Measurements from ENCODE around the genes GTPBP3, BST2 and COLGALT1.

GRCh38 chr19:16446915-16447432 lies 24.8 kb downstream of the EPS15L1 start:
- RRBS, result 3% methylated on average over 2 of the region's 5 CpGs

DNA sequence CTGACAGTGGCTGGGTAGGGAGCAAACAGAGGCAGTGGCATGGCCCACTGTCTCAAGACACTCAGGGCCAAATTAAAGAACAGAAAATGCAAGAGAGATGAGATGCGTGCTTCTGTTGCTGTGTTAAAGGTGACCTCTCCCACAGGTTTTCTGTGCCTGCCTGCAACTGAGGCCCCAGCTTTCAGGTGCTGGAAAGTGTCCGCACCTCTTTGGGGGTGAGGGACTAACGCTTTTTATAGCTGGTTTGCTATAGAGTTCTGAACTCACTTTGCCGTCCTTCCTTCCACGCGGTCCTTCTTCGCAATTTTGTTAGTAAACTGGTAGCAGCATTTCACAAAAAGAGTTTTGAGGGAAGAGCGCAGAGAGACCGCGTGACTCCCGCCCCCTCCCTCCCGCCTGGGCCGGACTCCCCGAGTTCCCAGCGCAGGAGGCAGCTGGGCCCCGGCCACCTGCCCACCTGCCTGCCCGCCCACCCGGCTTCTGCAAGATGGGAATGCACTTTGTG lies 3.3 kb upstream of the SLC35E1 start:
- RRBS, result 97% methylated on average over 4 of the region's 18 CpGs

DNA sequence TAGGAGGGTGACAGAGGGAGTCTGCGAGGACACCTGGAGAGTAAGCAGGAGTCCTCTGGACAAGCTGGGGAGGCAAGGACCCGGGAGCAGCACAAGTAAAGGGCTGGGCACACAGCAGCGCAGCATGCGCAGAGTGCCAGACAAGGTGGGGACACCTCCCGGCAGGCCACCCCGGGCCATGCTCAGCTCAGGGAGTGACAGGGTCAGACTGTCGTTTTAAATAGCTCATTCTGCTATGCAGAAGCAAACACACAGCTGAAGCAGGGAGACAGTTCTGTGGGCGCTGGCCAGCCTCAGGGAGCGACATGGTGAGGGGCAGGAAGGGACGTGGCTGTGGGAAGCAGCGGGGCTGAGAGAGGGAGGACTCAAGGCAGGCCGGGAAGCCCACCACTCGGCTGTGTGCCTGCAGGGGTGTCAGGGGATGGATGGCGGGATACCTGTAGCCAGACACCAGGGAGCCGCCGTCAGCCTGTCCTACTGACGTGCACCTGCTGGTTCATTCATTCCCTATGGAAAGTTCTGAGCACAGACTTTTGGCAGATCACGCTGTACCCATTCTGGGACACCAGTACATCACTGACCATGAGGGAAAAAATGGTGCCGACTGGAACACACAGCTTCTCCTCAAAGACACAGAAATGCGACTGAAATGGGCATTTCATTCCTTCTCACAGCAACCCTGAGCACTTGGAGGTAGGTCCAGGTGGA lies 26.2 kb downstream of the MED26 start:
- RRBS, result 97% methylated on average over 3 of the region's 20 CpGs

GRCh38 chr19:16833986-16834441 lies 4.8 kb downstream of the SIN3B start:
- RRBS, result no CpG with 5 or more reads among the region's 10 CpGs

- RRBS, result 62% methylated on average over 4 of the region's 10 CpGs
Observed at GRCh38 chr19:16877020-16877388, 11.8 kb upstream of the F2RL3 start.

DNA sequence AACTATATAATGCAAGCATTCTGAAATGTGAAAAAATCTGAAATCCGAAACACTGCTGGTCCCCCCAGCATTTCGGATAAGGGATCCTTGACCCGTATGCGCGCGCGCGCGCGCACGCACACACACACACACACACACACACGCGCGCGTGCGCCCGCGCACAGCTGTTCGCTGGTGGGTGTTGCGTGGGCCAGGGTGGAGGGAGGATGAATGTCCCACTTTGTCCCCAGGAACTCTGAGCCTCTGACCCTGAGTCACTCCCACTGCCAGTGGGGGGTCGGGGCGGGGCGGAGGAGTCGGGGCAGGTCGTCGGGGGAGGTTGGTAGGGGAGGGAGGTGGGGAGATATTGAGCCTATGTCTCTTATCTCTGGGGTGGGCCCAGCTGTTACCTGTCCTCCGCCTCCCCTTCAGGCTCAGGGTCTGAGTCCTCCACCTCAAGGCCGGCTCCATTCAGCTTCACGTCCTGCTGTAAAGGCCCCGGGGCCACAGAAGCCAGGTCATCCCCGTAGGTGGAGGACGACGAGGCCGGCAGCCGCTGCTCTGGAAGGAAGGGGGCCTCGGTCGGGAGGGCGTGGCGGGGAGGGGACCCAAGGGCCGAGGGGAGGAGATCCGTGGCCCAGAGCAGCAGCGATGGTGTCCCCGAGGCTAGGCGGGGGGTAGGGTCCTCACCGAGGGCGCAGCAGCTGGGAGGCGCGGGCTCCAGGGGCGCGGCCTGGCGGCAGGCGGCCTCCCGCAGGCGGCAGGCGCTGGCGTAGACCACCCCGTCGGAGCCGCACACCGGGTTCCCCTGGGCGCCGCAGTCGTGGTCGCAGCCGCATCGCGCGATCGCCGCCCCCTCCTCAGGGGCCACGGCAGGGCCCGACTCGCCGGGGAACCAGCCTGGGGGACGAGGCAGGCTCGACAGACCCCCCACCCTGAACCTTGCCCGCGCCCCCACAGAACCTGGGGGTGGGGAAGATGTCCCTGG lies 7.3 kb downstream of the F2RL3 start:
- RRBS, result 6% methylated on average over 16 of the region's 78 CpGs

GRCh38 chr19:17025934-17026434 lies 626 bp downstream of the CPAMD8 start:
- RRBS, result no CpG with 5 or more reads among the region's 17 CpGs

GRCh38 chr19:17094853-17095802 lies 19.6 kb downstream of the MYO9B start:
- RRBS, result no CpG with 5 or more reads among the region's 22 CpGs

DNA sequence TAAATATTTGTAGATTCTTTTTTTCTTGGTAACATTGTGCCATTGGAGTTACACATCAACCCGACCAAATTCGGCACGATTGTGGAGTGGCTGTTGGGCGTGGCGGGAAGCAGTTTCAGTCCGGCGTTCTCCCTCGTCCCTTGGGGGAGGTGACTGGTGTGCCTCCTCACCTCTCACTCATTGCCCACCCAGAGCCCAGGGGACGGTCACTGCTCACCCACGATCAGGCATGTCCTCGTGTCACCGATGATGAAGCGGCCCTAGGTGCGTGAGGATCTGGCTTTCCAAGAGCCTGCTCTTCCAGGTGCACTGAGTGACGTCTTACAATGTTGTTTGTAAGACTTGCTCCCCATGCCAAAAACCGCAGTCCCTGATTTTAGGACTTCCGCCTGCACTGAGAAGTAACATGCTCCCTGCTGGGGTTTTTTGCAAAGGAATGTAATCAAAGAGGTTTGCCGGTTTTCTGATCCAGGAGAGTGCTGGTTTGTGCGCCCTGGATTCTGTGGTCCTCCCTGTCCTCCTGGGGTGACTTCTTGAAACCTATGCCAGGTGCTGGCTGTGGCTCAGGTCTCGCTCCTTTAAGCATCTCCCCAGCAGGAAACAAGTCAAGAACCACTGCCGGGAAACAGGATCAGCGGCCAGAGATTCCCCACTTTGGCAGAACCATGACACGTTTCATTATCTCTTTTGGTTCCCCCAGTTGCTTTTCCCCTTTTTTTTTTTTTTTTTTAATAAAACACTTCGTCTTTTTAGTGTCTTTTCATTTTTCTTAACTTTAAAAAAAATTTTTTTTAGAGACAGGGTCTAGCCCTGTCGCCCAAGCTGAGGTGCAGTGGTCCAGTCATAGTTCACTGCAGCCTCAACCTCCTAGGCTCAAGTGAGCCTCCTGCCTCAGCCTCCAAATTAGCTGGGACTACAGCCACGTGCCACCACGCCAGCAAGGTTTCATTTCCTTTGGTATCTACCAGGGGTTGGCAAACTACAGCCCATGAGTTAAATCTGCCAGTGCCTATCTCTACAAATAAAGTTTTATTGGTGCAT lies 39.0 kb downstream of the MYO9B start:
- RRBS, result no CpG with 5 or more reads among the region's 27 CpGs

DNA sequence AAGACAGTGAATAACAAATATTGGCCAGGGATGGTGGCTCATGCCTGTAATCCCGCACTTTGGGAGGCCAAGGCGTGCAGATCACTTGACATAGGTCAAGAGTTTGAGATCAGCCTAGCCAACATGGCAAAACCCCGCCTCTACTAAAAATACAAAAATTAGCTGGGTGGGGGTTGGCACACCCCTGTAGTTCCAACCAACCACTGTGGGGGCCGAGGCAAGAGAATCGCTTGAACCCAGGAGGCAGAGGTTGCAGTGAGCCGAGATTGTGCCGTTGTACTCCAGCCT lies 63.0 kb upstream of the USE1 start:
- RRBS, result no CpG with 5 or more reads among the region's 7 CpGs

DNA sequence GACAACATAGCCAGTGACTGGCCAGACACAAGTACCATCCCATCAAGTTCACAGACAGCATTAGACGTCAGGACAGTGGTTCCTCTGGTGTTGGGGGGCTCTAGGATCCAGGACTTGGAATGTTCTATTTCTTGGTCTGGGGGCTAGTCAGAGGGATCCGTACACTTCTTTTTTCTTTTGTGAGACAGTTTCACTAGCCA lies 59.2 kb upstream of the USE1 start:
- RRBS, result no CpG with 5 or more reads among the region's 2 CpGs

DNA sequence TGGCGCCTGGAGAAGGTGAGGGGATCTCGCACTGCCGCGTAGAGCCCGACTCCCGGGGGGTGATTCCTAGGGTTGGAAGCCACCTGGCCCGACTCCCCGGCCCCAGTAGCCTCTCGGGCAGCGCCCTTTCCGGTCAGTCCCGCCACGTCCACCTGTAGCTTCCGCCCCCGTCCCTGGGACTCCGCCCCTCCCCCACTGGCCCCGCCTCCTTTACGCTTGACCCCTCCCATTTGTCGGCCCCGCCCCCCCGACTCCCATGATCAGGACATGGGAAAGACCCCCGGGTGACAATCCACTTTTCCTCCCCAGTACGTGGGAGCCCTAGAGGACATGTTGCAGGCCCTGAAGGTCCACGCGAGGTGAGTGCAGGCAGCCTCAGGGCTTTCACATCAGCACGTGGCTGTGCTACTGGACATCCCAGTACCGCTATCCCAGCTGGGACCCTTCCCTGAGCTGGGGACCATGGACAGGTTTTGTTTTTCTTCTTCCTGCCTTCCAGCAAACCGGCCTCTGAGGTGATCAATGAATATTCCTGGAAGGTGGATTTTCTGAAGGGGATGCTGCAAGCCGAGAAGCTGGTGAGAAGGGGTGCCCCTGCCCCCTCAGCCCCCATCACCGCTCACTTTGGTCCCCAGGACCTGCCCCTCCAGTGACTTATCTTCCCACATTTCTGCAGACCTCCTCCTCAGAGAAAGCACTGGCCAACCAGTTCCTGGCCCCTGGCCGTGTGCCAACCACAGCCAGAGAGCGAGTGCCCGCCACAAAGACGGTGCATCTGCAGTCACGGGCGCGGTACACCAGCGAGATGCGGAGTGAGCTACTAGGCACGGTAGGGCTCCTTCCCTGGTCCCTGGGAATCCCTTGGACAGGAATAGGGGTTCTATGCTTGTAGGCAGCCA lies 585 bp downstream of the USE1 start:
- RRBS, result 2% methylated on average over 6 of the region's 40 CpGs

- RRBS, result no CpG with 5 or more reads among the region's 12 CpGs
Observed at GRCh38 chr19:17326523-17326905, 8.1 kb downstream of the ANO8 start.

DNA sequence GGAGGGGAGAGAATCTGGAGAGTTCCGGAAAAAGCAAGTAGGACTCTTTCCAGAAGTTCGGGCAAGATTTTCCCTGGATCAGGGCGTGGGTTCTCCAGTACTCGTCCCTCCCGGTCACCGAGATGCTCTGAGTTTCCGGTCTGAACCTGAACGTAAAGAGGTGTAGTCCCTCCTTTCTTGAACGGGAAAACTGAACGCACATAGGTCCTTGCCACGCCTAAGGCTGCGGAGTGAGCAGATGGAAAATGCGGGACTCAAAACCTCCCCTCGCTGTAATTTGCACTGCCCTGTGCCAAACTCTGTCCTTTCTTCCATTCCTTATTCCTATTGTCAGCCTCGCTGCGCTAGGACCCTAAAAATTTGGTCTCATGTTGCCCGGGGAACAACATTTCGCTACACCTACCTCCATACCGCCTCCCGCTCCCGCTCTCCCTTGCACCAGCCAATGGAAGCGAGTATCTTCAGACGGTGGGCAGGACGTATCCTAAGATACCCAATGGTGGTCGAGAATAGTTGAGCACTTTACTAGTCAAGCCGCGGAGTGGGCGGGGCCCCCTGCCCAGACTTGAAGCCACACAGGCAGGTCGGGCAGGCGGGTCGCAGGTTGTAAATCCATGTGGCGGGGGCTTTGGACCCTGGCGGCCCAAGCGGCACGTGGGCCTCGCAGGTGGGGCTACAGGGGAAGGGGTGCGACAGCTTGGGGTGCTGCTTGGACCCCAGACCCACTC lies at the start of gene GTPBP3:
Gene GTPBP3 (plus strand): TSS at position 556 of the 728 bp plus-strand sequence.
- RRBS, result 3% methylated on average over 5 of the region's 37 CpGs

- RRBS, result no CpG with 5 or more reads among the region's 25 CpGs
Observed at GRCh38 chr19:17404959-17406337, at the start of gene BST2. TSS of gene BST2 (minus strand) at chr19:17405630.

GRCh38 chr19:17412786-17412982 lies 7.2 kb upstream of the MVB12A start:
- RRBS, result no CpG with 5 or more reads among the region's 4 CpGs

GRCh38 chr19:17469124-17469888 lies 1.0 kb upstream of the SLC27A1 start:
- RRBS, result 3% methylated on average over 14 of the region's 44 CpGs

DNA sequence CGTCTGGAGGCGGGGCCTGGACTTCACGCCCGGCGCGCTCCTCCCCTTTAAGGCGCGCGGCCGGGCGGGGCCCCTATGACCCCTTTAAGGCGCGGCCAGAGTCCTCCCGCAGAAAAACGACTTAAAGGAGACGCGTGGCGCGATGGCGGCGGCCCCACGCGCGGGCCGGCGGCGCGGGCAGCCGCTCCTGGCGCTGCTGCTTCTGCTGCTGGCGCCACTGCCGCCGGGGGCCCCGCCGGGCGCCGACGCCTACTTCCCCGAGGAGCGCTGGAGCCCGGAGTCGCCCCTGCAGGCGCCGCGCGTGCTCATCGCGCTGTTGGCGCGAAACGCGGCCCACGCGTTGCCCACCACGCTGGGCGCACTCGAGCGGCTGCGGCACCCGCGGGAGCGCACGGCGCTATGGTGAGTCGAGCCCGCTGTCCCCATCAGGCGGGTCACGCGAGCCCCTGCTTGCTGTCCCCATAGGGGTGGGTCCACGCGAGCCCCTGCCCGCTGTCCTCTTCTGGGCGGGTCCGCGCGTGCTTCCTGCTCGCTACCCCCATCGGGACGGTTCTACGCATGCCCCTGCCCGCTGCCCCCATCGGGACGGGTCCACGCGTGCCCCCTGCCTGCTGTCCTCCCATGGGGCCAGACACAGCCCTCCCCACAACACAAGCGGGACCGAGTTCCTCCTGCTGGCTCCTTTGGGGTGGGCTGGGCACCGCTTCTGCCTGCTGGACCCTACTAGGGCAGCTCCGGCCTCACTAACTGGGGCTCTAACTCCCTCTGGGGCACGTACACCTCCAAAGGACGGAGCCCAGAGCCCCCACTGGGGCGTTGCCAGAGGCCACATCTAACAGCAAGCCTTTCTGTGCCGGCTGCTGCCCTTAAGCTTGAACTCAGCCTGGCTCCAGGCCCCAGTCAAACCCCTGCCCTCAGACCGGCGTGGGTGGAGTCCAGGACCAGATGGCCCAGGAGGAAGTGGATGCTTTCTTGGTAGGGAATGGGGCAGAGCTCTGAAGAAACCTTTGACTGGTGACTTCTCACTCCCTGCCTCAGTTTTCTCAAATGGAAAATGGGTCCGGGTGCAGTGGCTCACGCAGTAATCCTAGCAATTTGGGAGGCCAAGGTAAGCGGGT lies at the start of gene COLGALT1:
Gene COLGALT1 (plus strand): TSS at position 78 of the 1,118 bp plus-strand sequence.
- RRBS, result 4% methylated on average over 27 of the region's 98 CpGs

DNA sequence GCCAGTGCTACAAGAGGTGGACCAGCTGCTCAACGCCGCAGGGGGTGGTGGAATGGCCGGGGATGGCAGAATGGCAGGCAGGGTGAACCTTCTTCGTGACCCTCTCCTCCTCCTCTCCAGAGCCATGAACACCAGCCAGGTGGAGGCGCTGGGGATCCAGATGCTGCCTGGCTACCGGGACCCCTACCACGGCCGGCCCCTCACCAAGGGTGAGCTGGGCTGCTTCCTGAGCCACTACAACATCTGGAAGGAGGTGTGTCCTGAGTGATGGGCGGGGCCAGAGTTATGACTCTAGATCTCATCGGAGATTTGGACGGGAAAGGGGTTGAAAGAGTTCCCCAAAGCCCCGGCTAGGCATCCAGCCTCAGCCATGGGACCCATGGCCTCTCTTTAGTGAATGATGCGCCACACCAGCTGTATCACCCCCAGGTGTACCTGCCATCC lies 22.4 kb downstream of the COLGALT1 start:
- RRBS, result 97% methylated on average over 3 of the region's 13 CpGs

- RRBS, result 97% methylated on average over 4 of the region's 17 CpGs
Observed at GRCh38 chr19:17580554-17580911, 25.1 kb downstream of the COLGALT1 start.